Colic lymph node (tissue), 1 donor: ENCODE results near the genes SELENOT, SIAH2, GPR171 and P2RY13.

DNA sequence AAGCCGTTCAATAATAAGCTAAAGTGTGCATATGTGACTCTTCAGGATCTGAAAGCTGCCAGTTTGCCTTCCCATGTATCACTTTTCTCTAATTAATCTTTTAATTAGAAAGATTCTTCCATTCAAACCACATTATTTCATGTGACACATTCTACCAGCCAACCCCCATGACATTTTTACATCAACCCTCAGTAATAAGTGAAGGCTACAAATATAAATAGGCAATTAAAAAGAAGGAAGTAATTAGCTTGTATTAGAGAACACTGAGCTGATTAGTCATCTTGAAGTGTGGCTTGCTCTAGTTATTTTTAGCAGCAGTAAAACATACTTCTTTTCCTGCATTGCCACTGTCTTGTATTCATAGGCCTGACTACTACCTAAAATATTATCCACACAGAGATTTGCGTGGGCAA is 31.7 kb upstream of the TM4SF4 start:
- PRO-cap: no peak

GRCh38 chr3:149615917-149616649 is 41.7 kb downstream of the WWTR1 start:
- PRO-cap: unidirectional peak, plus-strand start at chr3:149616114

GRCh38 chr3:149656197-149656395 is 1.7 kb downstream of the WWTR1 start:
- PRO-cap: no peak

DNA sequence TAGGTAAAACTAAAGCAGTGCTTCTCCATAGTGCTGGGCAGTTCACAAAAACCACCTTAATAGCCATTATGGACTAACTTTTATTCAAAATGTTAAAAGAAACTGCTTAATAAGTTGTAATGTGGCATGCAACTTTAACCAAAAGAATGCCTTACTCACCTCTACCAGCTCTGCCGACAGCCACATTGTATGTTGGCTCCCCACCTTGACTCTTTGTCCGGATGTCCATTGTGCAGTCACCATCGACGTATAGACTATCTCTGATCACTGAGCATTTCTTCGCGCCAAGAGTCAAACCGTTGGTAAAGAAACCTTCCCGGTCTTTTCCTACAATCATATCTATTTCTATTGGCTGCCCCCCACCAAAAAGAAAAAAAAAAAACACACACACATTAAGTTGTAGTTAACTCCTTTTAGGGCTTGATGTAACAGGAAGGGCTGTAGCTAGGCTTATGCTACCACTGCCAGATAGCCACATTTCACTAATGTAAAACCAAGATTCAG is 2.4 kb downstream of the PFN2 start:
- PRO-cap: no peak

DNA sequence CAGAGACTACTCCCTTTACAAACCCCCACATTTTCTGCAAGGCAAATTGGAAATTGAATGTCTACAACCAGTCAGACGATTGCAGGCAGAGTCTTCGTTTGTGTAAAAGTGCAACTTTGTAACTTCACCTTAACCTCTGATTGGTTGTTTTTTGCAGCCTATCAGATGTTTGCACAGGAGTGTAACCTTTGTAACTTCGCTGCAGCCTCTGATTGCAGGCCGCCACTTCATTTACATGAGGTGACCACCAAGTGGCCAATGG is 68.0 kb upstream of the PFN2 start:
- PRO-cap: no peak

DNA sequence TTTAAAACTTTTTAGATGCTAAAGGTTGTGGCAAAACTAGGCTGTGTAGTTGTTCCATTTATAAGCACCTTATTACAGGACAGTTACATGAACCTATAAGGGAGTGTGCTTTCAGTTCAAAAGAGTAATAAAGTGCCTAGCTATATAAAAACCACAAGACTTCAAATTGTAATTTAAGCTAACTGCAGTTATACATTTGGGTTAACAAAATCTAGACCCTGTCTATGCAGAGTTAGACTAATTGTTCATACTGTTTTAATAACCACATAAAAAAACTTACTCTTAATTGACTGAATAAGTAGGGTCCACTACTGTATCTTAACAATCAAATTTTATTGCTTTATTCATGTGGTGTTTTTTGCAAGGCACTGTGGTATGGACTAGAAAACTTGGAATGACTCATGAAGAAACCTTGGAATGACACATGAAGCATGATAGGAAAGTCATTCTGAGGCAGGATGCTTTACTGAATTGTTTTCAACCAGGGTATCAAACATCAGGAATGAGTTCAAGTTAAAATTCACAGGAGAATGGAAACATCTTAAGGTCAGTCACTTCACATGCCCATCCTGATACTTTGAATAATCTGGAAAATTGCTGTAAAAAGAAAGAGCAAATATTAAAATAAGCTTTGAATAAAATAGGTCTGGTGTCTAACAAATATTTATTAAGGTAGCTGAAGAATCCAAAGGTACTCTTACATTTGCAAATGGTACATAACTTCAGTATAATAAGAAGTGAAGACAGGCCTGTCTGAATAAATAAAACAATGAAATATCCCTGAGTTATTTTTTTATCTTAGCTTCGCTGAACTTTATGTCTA is 2.2 kb downstream of the SERP1 start:
- PRO-cap: no peak

- PRO-cap: bidirectional peak, plus-strand start at chr3:150603323, minus-strand start at chr3:150603183; unidirectional peak, plus-strand start at chr3:150603611
Measured at GRCh38 chr3:150602930-150603729, at the start of gene SELENOT. Gene SELENOT (plus strand): TSS chr3:150603321.

DNA sequence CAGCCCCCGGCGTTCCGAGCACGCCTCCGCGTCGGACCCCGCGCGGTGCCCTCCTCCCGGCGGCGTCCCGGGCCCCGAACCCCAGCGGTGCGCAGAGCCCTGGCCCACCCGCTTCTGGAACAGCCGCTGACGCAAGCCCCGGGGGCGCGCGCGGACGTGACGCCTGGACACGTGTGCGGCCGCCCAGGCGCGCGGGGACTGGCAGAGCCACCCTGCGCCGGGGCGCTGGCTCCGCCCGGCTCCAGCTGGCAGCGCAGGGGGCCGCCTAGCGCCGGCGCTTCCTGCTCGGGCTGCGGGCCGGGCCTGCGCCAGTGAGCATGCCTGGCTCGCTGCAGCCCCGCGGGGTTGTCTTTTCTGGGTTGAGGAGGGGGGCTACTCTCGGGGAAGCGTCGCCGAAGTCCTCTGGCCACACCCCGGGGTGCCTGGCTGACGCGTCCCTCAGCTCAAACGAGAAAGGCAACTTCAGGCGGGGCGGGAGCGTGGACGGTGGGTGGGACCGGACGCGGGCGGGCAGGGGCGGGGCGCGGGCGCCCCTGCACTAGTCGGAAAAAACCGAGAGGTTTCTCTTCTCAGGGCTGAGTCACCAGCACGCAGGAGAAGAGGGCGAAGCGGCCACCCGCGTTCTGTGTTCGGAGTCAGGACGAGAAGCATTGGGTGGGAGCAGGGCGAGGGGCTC is at the start of gene SIAH2:
Gene SIAH2, minus strand, starts transcription at position 137 of the 676 bp plus-strand sequence.
- PRO-cap: bidirectional peak, plus-strand start at position 186 of the sequence, minus-strand start at position 116 of the sequence; bidirectional peak, plus-strand start at position 593 of the sequence, minus-strand start at position 449 of the sequence

DNA sequence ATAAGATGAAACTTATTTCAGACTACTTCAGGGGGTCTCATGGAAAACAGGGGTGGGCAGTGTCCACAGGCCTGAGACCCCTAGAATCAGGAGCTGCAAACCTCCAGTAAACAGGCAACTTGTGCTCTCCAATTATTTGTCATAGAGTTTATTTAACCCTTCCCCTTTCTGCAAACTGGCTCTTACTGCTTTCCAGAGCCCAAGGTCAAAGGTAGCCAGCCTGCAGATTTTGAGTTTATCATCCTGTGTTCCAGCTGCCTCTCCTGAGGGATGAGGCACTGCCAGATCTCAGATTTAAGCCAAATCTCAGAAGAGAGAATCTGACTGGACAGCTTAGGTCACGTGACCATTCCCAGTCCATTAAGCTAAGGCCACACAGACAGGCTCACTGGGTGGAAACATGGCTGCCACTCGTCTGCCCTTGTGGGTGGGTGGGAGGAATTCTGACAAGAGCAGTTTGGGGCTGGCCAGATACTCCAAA is 8.6 kb upstream of the SIAH2 start:
- PRO-cap: no peak

- PRO-cap: no peak
Measured at GRCh38 chr3:150890181-150890899, 14.9 kb downstream of the MINDY4B start.

GRCh38 chr3:151201957-151202411 is 1.0 kb downstream of the GPR171 start:
- PRO-cap: no peak

DNA sequence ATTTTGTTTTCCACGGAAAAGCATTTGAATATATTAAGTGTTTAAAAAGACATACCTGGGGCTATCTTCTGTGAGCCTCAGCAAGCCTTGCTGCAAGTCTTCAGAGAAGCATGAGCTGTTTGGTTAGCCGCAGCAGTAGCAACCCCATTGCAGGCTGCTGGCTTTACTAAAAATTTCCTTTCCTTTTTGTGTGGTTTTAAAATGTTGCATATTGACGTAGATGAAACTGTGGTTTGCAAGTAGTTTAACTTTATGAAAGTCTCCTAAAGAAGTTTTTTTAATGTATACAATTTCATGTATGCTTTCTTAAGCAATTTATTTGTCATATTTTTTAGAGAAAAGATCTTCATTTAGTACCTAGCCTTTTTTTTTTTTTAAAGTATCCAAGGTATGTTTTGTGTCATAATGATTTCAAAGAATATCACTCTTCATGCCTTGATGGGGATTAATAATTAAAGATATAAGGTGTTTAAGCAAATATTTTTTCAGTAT is at the start of gene GPR171:
Gene GPR171, minus strand, starts transcription at position 168 of the 492 bp plus-strand sequence.
- PRO-cap: unidirectional peak, minus-strand start at position 137 of the sequence

- PRO-cap: no peak
Measured at GRCh38 chr3:151248743-151249550, 29.4 kb downstream of the P2RY14 start.

- PRO-cap: unidirectional peak, minus-strand start at chr3:151329545
Measured at GRCh38 chr3:151329300-151329636, at the start of gene P2RY13. Gene P2RY13 (minus strand): TSS chr3:151329549.

- PRO-cap: no peak
Measured at GRCh38 chr3:151770834-151771398, 37.2 kb downstream of the AADACL2 start.

DNA sequence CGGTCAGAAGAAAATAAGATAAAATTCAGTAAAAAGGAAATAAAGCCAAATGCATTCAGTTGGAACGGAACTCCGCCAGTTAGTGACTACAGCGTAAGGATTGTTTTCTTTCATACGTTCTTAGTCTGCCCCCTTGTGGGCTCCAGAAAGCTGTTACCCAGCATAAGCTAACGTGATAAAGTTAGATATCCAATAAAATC is 25.0 kb downstream of the AADAC start:
- PRO-cap: no peak

- PRO-cap: no peak
Measured at GRCh38 chr3:151927944-151928423, 54.5 kb downstream of the SUCNR1 start.

DNA sequence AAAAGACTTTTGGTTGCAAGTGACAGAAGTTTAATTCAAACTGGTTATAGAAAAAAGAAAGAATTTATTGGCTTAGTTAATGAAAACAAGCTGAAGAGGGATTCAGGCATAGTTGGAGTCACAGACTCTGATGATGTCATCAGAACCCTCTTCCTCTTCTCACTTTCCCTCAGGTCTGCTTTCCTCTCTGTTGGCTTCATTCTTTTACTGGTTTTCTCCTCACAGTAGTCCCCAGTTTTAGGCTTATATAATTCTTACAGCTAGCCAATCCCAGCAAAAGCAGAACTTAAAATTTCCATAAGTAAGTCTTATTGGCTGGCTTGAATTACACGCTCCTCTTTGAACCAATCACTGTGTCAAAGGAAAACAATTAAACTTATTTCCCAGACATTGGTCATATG is 31.9 kb upstream of the MBNL1 start:
- PRO-cap: no peak

DNA sequence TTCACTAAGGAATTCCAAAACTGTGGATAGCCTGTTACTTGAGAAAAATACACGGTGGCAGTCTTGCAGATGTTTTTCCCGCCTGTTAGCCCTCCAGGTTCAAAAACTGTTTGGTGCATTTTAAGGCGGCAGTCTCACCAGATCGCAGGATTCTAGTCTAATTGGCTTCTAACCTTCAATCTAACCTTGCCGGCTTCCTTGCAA is 544 bp upstream of the MBNL1 start:
- PRO-cap: no peak

DNA sequence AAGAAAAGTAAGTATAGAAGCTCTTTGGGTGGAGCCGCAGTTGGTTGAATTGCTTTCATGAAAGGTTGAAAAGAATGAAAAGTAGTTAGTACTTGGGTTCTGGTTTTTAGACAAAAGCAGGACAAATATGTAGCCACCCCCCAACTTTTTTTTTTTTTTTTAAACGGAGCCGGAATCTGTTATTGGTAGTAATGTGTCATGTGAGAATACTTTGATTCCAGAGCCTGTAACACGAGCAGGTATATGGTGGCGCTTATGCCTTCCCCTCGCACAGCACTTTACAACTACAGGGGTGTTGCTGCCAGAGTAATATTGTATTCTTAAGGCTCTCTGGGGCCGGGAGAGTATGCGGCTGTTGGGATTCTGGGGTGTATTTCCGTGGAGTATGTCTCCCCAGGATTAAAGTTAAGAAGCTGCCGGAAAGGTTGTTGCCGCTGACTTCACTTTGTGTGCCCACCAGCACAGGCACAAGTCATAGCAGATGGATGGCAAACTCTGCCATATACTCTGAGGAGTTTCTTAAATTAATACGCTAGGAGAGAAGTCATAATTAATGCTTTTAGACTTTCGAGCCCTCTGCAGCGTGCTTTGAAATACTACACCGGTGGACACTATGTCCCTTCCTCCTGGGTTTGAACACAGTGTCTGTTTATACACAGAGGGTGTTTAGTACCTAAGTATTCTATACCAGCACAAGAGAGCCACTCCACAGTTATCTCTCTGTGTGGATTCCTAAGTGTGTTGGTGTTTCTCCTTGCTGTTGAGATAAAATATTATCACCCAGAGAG is 1.2 kb downstream of the MBNL1 start:
- PRO-cap: bidirectional peak, plus-strand start at position 256 of the sequence, minus-strand start at position 101 of the sequence; unidirectional peak, plus-strand start at position 680 of the sequence